Skeletal muscle tissue (tissue), 7 donors: ENCODE results near the genes DCLRE1C, MEIG1 and TRDMT1.

- PRO-cap, 3 experiments = no peak in any of the 3 experiments
- RAMPAGE, long total RNA = no peak
- RRBS, 2 experiments = no CpG with 5 or more reads among the region's 17 CpGs
Observed at GRCh38 chr10:14184579-14185414, 145.9 kb downstream of the FRMD4A start.

DNA sequence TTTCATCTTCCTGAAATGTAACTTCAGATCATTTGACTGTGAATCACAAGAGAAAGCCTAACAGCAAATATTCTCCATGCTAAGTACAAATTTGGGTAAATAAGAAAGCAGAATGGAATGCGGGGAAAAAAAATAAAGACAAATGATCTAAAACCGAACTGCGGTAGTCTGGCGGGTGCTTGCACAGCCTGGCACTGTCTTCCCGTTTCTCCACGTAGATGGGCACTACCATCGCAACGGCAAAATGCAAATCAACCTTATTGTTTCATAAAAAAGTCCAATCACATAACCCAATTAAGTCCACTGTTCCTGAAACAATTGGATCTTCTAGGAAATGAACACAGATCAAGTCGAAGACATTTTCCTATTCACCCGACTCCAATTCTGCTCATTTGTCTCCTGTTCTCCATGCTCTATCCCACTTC is 74.6 kb upstream of the FRMD4A start:
- PRO-cap, 3 experiments = no peak in any of the 3 experiments
- RAMPAGE, long total RNA = no peak
- RRBS, 2 experiments = no CpG with 5 or more reads among the region's 10 CpGs

DNA sequence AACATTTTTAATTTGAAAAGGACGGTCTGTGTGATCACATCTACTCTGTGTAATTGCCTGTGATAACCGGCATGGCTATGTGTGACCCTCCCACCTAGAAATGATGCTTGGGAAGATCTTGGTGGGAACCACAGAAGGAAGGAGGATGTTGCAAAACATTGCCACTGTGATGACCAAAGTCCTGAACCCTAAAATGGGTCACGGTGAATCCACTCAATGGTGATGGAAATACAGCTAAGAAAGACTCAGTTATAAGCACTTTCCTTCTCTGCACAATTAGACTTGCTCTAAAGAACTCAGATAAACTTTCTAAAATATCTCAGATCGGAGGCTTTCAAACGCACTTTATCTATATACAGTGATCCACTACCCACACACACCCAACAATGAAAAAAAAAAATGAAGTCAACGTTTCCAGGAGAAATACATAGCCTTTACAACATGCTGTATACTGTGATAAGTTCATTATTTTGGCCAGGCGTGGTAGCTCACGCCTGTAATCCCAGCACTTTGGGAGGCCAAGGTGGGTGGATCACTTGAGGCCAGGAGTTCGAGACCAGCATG is 221.4 kb upstream of the FRMD4A start:
- PRO-cap, 3 experiments = no peak in any of the 3 experiments
- RAMPAGE, long total RNA = no peak
- RRBS, 2 experiments = no CpG with 5 or more reads among the region's 9 CpGs

GRCh38 chr10:14563596-14563872 is 211.2 kb downstream of the FAM107B start:
- PRO-cap, 3 experiments = no peak in any of the 3 experiments
- RAMPAGE, long total RNA = no peak
- RRBS, 2 experiments = no CpG with 5 or more reads among the region's 2 CpGs

DNA sequence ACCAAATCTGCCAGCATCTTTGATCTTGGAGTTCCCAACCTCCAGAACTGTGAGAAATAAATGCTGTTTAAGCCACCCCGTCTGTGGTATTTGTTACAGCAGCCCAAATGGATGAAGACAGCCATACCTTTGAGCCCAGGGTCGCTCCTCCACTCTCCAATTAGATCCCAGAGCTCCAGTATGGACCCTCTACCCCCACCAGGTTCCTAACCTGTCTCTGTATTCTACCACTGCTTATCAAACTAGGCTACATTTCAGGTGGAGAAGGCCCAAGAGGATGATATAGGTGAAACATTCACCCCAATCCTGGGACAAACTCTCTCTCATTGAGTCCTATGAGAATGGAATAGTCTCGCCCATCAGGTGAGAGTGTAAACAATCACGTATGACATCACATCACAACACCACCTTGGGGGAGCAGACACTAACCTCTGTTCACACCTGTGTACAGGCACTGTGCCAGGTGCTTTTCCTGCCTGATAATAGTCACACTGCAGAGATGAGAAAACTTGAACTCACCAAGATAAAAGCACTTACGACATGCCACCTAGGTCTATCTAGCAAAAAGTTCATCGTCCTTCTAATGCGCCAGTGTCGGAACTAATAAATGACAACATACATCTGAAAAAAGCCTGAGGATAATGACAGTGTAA is 187.9 kb downstream of the FAM107B start:
- PRO-cap, 3 experiments = no peak in any of the 3 experiments
- RAMPAGE, long total RNA = no peak
- RRBS, 2 experiments = no CpG with 5 or more reads among the region's 8 CpGs

DNA sequence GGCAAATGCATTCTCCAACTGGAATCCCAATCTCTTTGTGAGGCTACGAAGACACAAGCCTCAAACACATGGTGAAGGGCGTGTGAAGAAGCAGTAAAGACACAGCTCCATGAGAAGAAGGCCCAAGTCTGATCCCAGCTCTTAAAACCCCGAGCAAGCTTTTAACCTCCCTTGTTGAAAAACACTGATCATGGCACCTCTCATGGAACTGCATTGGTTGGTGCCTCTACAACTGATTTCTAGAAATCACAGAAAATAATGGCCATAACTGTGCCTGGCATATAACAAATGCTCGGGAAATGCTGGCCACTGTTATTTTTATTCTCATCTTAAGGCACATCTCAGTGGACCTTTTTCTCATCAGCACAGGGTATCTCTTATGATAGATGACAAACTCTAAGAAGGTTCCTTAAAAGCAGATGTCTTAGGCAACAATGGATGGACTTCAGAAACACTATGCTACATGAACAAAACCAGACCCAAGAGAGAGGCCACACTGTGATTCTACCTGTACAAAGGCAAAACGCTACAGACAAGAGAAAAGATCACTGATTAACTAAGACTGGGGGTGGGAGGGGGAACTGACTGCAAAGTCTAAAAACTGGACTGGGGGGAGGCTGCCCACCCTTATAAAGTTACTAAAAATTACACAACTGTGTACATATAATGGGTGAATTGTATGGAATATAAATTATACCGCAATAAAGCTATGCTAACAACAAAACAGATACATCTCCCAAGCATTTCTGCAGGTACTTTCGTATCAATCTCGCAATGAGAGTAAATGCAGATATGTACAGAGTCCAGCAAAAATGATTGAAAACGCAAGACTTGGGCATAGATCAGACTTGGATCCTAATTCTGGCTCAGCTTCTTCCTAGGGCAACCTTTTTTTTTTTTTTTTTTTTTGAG is 179.9 kb downstream of the FAM107B start:
- PRO-cap, 3 experiments = no peak in any of the 3 experiments
- RAMPAGE, long total RNA = no peak
- RRBS, 2 experiments = no CpG with 5 or more reads among the region's 9 CpGs

GRCh38 chr10:14748474-14748773 is 26.3 kb downstream of the FAM107B start:
- PRO-cap, 3 experiments = no peak in any of the 3 experiments
- RAMPAGE, long total RNA = no peak
- RRBS, 2 experiments = no CpG with 5 or more reads among the region's 2 CpGs

DNA sequence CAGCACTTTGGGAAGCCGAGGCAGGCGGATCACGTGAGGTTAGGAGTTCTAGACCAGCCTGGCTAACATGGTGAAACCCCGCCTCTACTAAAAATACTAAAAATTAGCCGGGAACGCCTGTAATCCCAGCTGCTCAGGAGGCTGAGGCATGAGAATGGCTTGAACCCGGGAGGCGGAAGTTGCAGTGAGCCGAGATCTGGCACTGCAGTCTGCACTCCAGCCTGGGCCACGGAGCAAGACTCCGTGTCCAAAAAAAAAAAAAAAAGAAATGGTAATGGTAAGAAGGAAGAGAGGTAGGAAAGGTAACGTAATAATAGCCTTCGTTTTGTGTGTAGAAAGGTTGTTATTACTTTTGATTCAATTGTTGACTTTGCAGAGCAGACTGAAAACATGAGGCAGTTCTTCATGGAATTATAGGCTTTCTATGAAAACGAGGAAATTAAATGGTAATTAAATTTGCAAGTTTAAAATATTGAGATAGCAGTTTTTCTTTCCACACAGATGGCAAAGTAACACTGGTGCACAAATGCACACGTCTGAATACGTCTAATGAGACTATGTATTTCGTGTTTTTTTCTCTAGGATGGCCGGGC is 1.3 kb downstream of the HSPA14 start:
- PRO-cap, 3 experiments = no peak in any of the 3 experiments
- RAMPAGE, long total RNA = no peak
- RRBS, 2 experiments = 4 to 5% methylated on average over 2 of the region's 18 CpGs

- PRO-cap, 3 experiments = peak in 3 of 3 experiments; most common plus-strand start chr10:14954143 (in 1); most common minus-strand start chr10:14954086 (in 3)
- RAMPAGE, long total RNA = no peak
- RRBS, 2 experiments = 2% methylated on average over 15 of the region's 47 CpGs
Observed at GRCh38 chr10:14953971-14954715, at the start of gene DCLRE1C. Gene DCLRE1C (minus strand): TSS chr10:14954096.

DNA sequence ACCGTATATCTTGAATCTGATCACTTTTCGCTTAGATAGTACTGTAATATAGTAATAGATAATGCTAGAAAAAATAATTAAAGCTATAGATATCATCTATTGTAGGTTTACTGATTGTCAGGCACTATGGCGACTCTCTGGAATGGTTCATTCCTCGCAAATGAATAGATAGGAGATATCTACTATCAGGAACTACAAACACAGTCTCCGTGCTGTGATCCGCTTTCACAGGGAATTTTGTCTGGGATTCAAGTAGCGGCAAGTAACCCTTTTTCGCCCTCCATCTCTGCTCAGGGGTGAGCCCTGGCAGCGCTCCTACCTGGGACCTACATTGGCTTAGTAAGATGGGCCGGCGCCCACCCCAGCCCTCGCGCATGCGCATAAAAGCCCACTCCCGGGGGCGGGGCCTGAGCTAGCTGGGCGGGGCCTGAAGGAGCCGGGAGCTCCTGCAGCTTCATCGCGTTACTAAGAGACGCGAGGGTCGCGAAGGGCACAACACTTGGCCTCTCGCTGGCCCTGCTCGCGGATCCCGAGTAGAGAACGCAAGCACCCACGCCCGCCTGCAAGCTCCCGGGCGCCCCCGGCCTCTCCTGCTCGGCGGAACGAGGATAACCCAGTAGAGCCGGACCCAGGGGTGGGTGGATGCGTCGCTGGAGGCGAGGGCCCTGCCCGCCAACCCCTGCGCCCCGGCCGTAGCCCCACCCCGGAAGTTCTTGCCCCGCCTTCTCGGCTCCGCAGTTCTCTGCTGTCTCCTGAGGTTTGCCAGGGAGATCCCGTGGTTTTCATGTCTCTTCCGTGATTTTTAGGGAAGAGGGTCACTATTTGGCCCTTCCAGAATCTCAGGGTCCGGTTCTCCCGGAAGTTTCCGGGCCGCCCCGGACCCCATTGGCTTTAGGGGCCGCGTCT is at the start of gene MEIG1:
TSS of gene MEIG1 (plus strand) at position 465 of the 906 bp plus-strand sequence.
- PRO-cap, 3 experiments = peak in 3 of 3 experiments; most common plus-strand start position 468 of the sequence (in 3); most common minus-strand start position 330 of the sequence (in 1)
- RAMPAGE, long total RNA = no peak
- RRBS, 2 experiments = 1 to 2% methylated on average over 24 to 31 of the region's 58 CpGs

- PRO-cap, 3 experiments = peak in 1 of 3 experiments; most common plus-strand start chr10:15370394 (in 1)
- RAMPAGE, long total RNA = no peak
- RRBS, 2 experiments = 2 to 3% methylated on average over 32 of the region's 68 CpGs
Observed at GRCh38 chr10:15369481-15370718, 1.2 kb downstream of the FAM171A1 start.

DNA sequence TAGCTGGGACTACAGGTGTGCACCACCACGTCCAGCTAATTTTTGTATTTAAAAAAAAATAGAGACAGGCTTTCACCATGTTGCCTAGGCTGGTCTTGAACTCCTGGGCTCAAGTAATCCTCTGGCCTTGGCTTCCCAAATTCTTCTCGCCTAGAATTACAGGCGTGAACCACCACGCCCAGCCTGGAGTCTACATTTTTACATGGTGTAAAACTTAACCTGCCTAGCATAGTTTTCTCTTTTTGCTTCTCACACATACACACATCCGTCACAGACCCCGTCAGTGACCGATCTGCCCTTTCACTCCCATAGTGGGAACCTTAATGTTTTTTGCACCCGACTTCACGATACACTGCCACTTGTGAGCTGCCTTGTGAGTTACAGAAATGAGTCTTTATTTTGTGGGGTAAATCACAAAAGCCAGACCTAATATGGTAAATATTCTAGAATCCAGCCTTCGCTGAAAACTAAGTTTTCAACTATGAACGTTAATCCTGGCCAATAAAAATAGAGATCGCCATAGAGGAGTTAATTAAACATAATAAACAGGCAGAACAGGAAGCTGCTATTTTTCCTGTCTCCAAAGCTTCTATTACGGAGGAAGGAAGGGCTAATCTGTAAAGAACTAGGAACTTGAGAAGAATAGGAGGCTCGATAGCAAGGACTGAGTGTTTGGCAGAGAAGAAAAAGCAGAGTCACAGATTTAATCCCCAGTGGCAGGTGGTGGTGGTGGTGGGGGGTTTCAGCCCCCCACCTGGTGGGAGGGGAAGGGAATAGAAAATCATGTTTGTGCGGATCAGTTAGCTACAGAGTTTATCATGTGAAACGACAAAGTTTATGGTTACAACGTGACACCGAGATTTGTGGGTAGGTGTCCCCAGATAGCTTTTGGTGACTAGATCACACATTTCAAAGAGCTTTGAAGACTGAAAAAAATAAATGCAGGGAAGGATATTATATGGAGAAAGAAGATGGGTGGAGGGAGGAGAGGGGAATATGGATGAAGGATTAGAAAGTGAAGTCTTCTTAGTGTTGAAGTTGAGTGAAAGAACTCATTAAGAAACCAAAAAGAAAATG is 14.7 kb upstream of the FAM171A1 start:
- PRO-cap, 3 experiments = no peak in any of the 3 experiments
- RAMPAGE, long total RNA = no peak
- RRBS, 2 experiments = no CpG with 5 or more reads among the region's 18 CpGs

- PRO-cap, 3 experiments = no peak in any of the 3 experiments
- RAMPAGE, long total RNA = no peak
- RRBS, 2 experiments = no CpG with 5 or more reads among the region's 1 CpG
Observed at GRCh38 chr10:15539467-15539736, 168.3 kb upstream of the FAM171A1 start.

DNA sequence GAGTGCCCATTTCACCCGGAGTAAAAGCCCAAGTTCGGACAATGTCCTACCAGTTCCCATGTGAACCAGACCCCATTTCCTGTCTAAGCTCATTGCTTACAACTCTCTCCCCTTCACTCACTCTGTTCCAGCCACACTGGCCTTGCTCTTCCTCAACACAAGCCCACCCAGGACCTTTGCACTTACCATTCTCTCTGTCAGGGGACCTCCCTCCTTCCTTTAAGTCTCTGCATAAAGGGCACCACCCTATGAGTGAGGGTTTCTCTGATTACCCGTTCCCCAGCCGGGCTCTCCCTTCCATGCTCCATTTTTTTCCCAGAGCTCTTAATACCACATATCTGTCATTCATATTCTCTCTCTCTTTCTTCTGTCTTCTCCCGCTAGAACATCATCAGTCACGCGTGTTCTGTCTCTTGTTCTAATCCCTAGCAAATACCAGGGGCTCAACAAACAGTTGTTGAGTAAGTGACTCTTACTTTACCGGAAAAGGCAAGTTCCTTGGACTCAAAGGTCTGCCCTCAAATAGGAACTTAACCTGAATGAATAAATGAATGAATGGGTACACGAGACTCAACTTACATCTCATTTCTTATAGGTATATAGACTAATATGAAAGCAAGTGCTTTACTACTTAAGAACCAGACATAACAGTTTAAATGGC is 68.5 kb downstream of the RSU1 start:
- PRO-cap, 3 experiments = no peak in any of the 3 experiments
- RAMPAGE, long total RNA = no peak
- RRBS, 2 experiments = 100% methylated on average over 1 of the region's 9 CpGs; no CpG with 5 or more reads in 1 of the 2 experiments

GRCh38 chr10:16828536-16829389 is 11.5 kb upstream of the RSU1 start:
- PRO-cap, 3 experiments = no peak in any of the 3 experiments
- RAMPAGE, long total RNA = no peak
- RRBS, 2 experiments = no CpG with 5 or more reads among the region's 13 CpGs

DNA sequence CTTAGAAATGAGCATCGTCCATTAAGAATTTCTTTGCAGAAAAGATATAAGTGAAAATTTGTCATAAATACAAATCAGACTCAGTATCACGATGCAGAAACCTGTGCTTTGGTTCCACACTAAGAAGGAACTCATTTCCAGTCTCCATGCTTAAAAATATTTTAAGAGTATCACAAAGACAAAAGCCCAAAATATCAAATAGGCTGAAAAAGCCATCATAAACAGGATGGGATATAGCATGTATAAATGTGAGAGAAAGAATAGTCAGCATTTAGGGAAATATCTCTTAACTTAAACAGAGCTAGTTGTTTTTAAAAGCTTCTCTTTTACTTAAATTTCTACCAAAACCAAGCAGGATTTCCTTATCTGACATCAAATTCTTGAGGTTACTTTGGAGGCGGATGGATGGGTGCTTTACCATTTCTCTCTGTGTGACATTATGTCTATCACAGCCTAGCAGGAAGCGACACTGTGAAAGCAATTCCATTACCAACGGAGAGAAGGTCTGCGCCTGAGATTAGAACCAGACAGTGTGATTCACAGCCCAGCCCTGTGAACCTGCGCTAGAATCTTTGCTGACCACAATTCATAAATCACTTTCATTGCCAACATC is 126.7 kb downstream of the CUBN start:
- PRO-cap, 3 experiments = no peak in any of the 3 experiments
- RAMPAGE, long total RNA = no peak
- RRBS, 2 experiments = no CpG with 5 or more reads among the region's 7 CpGs

- PRO-cap, 3 experiments = no peak in any of the 3 experiments
- RAMPAGE, long total RNA = no peak
- RRBS, 2 experiments = no CpG with 5 or more reads among the region's 1 CpG
Observed at GRCh38 chr10:17151728-17152070, 22.1 kb upstream of the CUBN start.

- PRO-cap, 3 experiments = no peak in any of the 3 experiments
- RAMPAGE, long total RNA = no peak
- RRBS, 2 experiments = no CpG with 5 or more reads among the region's 3 CpGs
Observed at GRCh38 chr10:17171100-17171477, 30.4 kb downstream of the TRDMT1 start.

- PRO-cap, 3 experiments = peak in 3 of 3 experiments; most common plus-strand start chr10:17201738 (in 2); most common minus-strand start chr10:17201393 (in 2)
- RAMPAGE, long total RNA = no peak
- RRBS, 2 experiments = no CpG with 5 or more reads among the region's 62 CpGs
Observed at GRCh38 chr10:17200823-17201867, at the start of gene TRDMT1. Gene TRDMT1 (minus strand): TSS chr10:17201672.

GRCh38 chr10:17230240-17230437 is 2.1 kb downstream of the VIM start:
- PRO-cap, 3 experiments = no peak in any of the 3 experiments
- RAMPAGE, long total RNA = no peak
- RRBS, 2 experiments = no CpG with 5 or more reads among the region's 7 CpGs